Heart left ventricle (tissue), 7 donors: ENCODE measurements around a stretch of chr20.

GRCh38 chr20:47672010-47672680 is 113.1 kb downstream of the SULF2 start:
- PRO-cap, 6 experiments, result no peak in any of the 6 experiments
- RAMPAGE, long total RNA, 2 experiments, result no peak in any of the 2 experiments
- RRBS, result no CpG with 5 or more reads among the region's 20 CpGs

GRCh38 chr20:47784368-47784954 is 820 bp downstream of the SULF2 start:
- PRO-cap, 6 experiments, result peak in 4 of 6 experiments; most common plus-strand start chr20:47784640 (in 1); most common minus-strand start chr20:47784887 (in 2)
- RAMPAGE, long total RNA, 2 experiments, result no peak in any of the 2 experiments
- RRBS, result 2% methylated on average over 17 of the region's 31 CpGs

- PRO-cap, 6 experiments, result no peak in any of the 6 experiments
- RAMPAGE, long total RNA, 2 experiments, result no peak in any of the 2 experiments
- RRBS, result no CpG with 5 or more reads among the region's 10 CpGs
Measured at GRCh38 chr20:47989648-47990441, 204.6 kb upstream of the SULF2 start.

DNA sequence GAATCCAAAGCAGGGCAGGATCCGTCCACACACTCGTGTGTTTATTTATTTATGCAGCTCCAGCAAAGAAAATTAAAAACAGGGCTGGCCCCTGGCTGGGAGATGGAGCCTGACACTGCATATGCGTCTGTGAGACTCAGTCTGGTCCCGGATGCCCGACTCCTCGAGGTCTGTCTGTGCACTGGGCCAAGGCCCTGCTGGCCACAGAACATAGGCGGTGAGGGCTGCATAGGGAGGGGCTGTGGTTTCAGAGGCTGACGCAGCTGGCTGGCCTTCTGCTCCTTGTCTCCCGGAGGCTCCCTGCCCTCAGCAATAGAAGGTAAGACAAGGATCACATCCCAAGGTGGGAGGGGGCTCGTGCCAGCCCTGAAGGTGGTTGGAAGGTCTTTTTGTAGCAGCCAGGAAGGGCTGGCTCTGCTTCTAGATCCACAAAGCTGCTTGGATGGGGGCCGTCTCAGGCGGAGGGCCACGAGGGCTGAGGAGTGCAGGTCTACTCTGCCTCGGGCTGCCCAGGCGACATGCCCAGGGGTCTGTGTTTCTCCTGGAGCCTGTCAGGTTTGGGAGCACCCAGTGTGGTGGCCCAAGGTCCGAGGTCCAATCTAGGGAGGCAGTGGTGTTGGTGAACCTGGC is 239.8 kb upstream of the SULF2 start:
- PRO-cap, 6 experiments, result no peak in any of the 6 experiments
- RAMPAGE, long total RNA, 2 experiments, result no peak in any of the 2 experiments
- RRBS, result no CpG with 5 or more reads among the region's 16 CpGs

GRCh38 chr20:48624893-48626026 is 202.5 kb downstream of the PREX1 start:
- PRO-cap, 6 experiments, result no peak in any of the 6 experiments
- RAMPAGE, long total RNA, 2 experiments, result no peak in any of the 2 experiments
- RRBS, result 100% methylated on average over 3 of the region's 39 CpGs

DNA sequence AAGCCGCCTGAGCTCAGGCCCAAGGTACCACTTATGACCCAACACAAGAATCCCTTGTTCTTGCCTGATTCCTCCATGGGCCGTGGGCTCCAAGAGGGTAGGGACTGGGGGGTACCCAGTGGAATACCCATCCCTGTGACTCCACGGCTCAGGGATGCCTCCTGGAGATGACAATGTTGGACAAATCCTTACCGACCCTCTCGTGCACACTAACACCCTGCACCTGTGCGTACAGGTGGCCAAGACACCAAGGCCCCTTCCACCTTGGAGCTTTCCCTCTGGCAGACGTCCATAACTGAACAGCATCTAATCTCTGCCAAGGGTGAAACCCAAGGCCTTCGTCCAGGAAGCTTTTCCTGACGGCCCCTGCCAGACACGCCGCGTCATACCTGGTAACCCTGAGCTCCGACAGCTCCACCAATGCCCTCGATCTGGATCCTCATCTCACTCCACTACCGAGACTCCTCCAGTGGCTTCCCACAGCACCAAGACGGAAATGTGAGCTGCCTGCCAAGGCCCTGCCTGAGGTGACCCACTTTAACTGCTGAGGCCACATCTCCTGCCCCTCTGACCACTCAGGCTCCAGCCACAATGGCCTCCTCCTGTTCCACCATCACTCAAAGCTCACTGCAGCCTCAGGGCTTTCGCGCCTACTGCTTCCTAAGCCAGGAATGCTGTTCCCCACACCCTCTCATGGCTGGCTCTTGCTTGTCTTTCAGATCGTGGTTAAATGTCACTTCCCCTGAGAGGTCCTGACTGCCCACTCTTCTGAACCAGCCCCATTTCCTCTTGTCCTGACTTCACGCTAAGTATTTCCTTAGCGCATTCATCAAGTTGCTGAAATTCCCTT is 143.3 kb downstream of the PREX1 start:
- PRO-cap, 6 experiments, result no peak in any of the 6 experiments
- RAMPAGE, long total RNA, 2 experiments, result no peak in any of the 2 experiments
- RRBS, result no CpG with 5 or more reads among the region's 21 CpGs

- PRO-cap, 6 experiments, result no peak in any of the 6 experiments
- RAMPAGE, long total RNA, 2 experiments, result no peak in any of the 2 experiments
- RRBS, result no CpG with 5 or more reads among the region's 6 CpGs
Measured at GRCh38 chr20:48700666-48701073, 127.1 kb downstream of the PREX1 start.

- PRO-cap, 6 experiments, result no peak in any of the 6 experiments
- RAMPAGE, long total RNA, 2 experiments, result no peak in any of the 2 experiments
- RRBS, result no CpG with 5 or more reads among the region's 2 CpGs
Measured at GRCh38 chr20:48730982-48731343, 96.8 kb downstream of the PREX1 start.

DNA sequence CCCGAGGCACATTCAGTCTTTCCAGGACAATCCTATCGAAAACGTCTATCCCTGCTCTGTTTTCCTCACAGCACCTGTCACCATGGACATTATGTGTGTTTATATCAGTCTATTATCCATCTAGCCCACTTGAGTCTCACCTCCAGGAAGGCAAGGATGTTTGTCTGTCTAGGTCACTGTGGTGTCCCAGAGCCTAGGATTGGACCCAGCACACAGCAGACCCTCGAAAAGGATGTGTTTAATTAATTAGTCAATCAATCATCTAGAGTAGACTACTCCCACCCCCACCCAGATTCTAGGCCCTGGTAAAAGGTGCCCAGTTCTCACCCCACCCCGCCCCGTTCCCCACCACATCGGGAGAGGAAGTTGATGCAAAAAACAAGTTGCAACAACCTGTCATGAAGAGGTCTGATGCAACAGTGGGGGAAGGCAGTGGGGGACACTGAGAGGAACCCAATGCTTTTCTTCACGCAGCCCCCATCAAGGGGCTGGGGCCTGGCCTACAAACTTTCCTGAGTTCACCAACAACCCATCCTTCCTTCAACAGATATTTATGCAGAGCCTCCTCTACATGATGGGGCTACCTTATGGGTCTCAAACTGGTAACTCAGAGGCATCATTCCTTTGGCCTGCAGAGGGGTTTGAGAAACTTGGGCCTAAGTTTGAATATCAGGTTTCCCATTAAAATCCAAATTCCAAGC is 66.5 kb downstream of the PREX1 start:
- PRO-cap, 6 experiments, result no peak in any of the 6 experiments
- RAMPAGE, long total RNA, 2 experiments, result no peak in any of the 2 experiments
- RRBS, result no CpG with 5 or more reads among the region's 8 CpGs

DNA sequence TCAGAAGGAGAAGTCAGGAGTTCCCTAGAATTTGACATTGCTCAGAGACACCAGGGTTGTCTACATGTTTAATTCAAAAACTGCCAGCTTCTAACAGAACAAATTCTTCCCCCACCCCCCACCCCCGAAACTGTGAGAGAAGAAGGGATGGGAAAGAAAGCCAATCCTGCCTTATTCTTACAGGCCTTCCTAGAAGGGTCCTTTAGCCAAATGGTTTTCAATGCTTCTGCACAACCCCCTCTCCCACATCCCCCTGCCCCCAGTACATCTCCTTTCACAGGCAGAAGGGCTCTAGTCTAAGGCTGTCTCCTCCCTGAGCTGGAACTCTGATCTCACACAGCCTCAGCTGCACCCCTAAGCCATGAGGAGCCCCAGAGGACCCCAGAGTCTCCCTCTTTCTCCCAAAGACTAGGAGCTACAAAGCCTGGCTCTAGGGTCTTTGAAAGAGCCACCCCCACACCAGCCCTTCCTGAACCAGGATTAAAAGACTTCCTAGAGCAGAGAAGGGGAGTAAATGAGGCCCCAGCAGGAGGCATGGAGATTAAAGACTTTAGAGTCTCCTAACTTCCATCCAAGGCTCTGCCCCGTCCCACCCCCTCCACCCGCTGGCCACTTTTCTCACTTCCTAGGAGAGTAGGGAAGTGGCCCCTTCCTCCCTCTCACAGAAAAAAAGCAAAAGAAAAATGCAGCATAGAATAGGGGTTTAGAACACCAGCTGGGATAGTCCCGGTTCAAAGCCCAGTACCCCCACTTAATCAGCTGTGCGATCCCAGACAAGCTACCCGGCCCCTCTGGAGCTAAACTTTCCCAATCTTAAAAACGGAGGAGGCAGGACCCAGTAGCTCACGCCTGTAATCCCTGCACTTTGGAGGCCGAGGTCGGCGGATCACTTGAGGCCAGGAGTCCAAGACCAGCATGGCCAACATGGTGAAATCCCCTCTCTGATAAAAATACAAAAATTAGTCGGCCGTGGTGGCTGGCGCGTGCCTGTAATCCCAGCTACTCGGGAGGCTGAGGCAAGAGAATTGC is 1.7 kb downstream of the PREX1 start:
- PRO-cap, 6 experiments, result no peak in any of the 6 experiments
- RAMPAGE, long total RNA, 2 experiments, result no peak in any of the 2 experiments
- RRBS, result no CpG with 5 or more reads among the region's 16 CpGs

DNA sequence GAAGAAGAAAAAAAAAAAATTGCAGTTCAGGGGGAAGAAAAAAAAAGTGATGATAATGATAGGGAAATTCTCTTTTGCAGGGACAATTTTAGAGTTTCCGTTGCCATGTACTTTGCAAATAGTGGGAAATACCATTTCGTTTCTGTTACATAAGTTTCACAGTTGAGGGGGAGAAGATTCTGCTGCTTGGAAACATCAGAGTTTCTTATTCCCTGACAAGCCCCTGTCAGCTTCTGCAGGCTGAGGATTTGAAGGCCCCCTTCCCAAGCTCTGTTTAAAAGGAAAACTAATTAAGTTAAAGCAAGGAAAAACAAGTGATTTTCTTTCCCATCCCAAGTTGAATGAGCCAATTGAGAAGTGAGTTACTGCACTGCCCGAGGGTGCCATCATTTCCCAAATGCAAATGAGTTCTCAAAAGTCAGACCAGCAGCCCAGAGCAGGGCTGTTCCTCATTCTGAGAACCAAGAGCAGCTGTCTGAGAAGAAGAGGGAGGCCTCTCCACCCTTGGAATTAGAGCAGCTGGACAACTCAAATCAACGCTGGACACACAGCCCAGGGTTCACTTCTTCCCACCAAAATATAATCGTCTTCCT is 4.4 kb upstream of the PREX1 start:
- PRO-cap, 6 experiments, result no peak in any of the 6 experiments
- RAMPAGE, long total RNA, 2 experiments, result no peak in any of the 2 experiments
- RRBS, result no CpG with 5 or more reads among the region's 5 CpGs

DNA sequence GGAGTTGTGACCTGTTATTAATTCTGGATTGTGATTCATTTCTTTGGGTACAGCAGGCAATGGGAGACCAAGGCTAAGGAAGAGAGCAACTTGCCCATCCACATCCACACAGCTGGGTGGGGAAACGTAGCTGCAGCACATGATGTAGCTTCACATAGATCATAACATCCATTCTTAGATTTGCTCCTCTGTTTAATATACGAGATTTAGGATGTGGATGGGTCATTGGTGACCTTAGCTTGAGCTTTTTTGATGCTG is 5.2 kb downstream of the ARFGEF2 start:
- PRO-cap, 6 experiments, result no peak in any of the 6 experiments
- RAMPAGE, long total RNA, 2 experiments, result no peak in any of the 2 experiments
- RRBS, result no CpG with 5 or more reads among the region's 2 CpGs

- PRO-cap, 6 experiments, result no peak in any of the 6 experiments
- RAMPAGE, long total RNA, 2 experiments, result no peak in any of the 2 experiments
- RRBS, result no CpG with 5 or more reads among the region's 5 CpGs
Measured at GRCh38 chr20:48931676-48931996, 10.1 kb downstream of the ARFGEF2 start.

DNA sequence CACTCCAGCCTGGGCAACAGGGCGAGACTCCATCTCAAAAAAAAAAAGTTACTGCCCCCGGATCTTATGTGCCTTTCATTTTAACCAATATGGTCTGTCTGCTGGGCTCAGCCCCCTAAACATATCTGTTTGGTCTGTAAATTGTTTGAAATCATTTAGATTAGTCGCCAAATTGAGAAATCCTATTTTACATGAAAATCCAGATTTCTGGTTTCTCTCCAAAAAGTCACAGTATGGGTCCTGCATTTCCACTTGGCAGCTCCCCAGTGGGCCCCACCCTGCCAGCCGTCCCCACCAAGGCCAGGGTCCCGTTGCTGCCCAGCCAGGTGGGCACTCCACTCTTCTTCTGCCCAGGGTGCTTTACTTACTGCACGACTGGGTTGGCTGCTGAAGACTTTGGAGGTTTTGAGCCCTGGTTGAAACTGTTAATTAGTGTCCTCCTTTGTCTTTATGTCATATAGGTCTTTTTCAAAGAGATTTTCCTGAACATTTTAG is 50.4 kb downstream of the ARFGEF2 start:
- PRO-cap, 6 experiments, result no peak in any of the 6 experiments
- RAMPAGE, long total RNA, 2 experiments, result no peak in any of the 2 experiments
- RRBS, result 80% methylated on average over 1 of the region's 6 CpGs

GRCh38 chr20:49114153-49114852 is 68.2 kb downstream of the CSE1L start:
- PRO-cap, 6 experiments, result no peak in any of the 6 experiments
- RAMPAGE, long total RNA, 2 experiments, result no peak in any of the 2 experiments
- RRBS, result 50% methylated on average over 1 of the region's 15 CpGs

DNA sequence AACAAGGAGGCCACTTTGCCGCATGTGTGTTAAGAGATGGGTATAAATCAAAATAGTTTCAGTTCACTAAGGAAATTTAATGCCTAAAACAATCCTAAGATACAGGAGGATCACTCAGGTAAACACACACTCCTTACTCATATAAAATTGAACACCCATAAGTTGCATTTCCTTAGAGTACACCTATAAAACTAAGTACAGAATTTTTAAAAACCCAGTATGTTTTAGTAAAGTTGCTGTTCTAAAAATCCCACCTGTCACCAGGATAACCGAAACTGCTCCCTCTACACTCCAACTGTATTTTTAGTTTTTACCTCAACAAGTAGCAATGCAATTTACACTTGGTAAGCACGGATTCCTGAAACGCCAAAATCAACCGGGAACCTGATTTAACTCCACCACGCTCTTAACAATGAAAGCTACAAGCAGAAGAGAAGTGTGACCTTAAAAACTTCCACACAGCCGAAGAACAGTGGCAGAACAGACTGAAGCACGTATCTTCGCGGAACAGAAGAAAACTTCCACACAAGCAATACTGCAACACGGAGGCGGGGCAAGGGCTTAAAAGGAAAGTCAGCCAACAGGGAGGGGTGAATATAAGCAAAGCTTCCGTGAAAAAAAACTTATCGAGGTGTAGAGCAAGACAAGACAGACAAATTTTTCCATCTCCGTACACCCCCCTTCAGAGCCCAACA is 1.6 kb downstream of the STAU1 start:
- PRO-cap, 6 experiments, result peak in 6 of 6 experiments; most common plus-strand start position 626 of the sequence (in 6); most common minus-strand start position 487 of the sequence (in 2)
- RAMPAGE, long total RNA, 2 experiments, result no peak in any of the 2 experiments
- RRBS, result no CpG with 5 or more reads among the region's 15 CpGs

GRCh38 chr20:49245659-49246846 is 26.8 kb downstream of the DDX27 start:
- PRO-cap, 6 experiments, result peak in 1 of 6 experiments; most common plus-strand start chr20:49246015 (in 1); most common minus-strand start chr20:49245856 (in 1)
- RAMPAGE, long total RNA, 2 experiments, result no peak in any of the 2 experiments
- RRBS, result no CpG with 5 or more reads among the region's 7 CpGs

DNA sequence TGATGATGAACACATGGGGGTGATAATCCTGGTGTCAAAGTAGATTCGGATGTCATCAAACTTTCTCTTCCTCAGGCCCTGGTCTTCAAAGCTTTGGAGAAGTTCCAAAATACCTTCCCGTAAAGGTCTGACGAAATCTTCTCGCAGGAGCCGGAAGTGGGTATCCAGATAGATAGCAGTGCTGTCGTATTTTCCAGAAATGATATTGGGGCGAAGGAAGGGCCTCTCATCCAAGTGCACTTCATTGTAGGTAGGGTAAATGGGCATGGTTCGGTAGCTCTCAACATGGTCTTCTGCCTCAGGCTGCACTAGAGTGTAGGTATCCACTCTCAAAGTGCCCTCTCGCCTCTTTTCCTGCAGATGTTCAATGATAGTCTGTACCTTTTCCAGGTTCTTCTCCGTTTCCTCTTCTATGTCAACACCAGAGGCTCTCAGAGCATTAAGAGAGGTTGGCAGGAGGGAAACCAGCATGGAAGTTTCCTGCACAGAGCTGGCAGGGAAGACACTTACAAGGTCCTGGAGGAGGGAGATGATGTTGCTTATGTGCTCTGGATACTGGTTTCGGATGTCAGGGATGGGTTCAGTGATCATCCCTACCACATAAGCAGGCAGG is 7.2 kb downstream of the ZNFX1 start:
- PRO-cap, 6 experiments, result no peak in any of the 6 experiments
- RAMPAGE, long total RNA, 2 experiments, result no peak in any of the 2 experiments
- RRBS, result no CpG with 5 or more reads among the region's 11 CpGs

DNA sequence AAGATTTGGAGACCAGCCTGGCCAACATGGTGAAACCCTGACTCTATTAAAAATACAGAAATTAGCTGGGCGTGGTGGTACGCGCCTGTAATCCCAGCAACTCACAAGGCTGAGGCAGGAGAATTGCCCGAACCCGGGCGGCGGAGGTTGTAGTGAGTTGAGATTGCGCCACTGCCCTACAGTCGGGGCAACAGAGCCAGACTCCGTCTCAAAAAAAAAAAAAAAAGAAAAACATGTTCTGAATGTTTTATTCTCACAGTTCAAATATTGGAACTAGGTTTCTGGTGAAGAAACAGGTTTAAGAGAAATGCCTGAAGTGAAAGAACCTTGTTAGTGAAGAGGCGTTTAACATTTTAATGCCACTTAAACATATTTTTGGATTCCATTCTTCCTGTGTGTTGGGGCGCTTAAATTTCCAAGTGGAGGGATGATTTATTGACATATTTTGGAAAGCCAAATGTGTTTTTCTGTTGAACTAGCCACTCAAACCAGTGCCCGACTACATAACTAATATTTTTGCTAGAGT is 1.6 kb upstream of the ZNFX1 start:
- PRO-cap, 6 experiments, result no peak in any of the 6 experiments
- RAMPAGE, long total RNA, 2 experiments, result no peak in any of the 2 experiments
- RRBS, result no CpG with 5 or more reads among the region's 13 CpGs

- PRO-cap, 6 experiments, result no peak in any of the 6 experiments
- RAMPAGE, long total RNA, 2 experiments, result no peak in any of the 2 experiments
- RRBS, result no CpG with 5 or more reads among the region's 7 CpGs
Measured at GRCh38 chr20:49285327-49286351, 7.8 kb upstream of the ZNFX1 start.